Transverse colon (tissue), 4 donors: ENCODE measurements around a stretch of chr1.

DNA sequence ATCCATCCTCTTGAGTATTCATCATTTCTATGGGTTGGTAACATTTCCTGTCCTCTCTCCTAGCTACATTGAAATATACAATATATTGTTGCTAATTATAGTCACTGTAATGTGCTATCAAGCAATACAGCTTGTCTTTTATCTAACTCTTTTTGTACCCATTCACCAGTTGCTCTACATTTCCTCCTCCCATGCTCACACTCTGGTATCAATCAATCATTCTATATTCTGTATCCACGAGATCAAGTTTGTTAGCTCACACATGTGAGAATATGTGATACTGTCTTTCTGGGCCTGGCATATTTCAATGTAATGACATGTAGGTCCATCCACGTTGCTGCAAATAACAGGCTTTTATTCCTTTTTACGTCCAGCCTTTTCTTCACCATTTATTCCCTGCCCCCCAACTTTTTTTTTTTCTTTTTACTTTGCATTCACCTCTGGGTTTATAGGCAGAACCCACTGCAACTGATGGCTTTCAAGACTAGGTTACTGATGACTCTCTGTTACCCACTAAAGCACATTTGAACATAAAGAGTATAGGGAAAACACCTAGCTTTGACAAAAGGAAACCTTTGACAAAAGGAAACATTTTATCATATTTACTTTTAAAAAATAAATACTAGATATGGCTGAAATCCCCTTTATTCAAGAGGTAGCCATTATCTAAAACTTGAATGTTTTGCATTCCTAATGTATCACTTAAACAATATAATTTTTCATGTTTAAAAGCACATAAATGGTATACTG lies 32.1 kb downstream of the C1orf146 start:
- PRO-cap, result no peak
- RAMPAGE, long total RNA, 4 experiments, result no peak in any of the 4 experiments

DNA sequence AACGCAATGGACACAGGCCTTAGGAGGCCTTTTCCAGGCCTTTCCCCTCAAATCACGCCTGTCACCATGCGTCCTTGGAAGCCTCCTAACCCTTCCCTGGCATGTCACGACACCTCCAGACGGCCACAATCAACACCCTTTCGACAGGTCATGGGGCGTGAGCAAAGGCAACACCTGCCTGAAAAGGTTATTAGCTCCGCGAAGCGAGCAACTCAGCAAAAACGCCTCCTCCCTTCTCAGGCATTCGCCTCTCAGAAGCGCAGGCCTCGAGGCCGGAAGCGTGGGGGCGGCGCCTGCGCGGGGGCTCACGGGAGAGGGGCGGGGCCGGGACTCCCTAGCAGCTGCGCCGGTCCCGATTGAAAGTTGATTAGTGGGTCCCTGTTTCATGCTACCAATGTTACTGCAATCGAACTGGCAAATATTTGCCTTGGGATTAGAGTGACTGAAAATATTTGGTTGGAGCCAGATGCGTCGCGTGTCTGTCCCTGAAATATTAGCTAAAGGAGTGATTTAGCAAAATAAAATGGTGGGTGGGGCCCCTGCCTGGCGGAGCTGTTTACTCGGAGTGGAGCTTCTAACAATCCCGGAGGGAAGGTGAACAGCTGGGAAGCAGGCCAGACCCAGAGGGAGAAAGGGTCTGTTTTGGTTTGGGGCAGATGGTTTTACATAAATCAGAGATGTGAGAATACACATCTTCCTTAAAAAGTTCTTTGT lies 44.9 kb downstream of the GFI1 start:
- PRO-cap, result bidirectional peak, plus-strand start at position 308 of the sequence, minus-strand start at position 253 of the sequence
- RAMPAGE, long total RNA, 4 experiments, result no peak in any of the 4 experiments

- PRO-cap, result no peak
- RAMPAGE, long total RNA, 4 experiments, result no peak in any of the 4 experiments
These were observed 1.2 kb downstream of the GFI1 start for GRCh38 chr1:92485612-92485784.

DNA sequence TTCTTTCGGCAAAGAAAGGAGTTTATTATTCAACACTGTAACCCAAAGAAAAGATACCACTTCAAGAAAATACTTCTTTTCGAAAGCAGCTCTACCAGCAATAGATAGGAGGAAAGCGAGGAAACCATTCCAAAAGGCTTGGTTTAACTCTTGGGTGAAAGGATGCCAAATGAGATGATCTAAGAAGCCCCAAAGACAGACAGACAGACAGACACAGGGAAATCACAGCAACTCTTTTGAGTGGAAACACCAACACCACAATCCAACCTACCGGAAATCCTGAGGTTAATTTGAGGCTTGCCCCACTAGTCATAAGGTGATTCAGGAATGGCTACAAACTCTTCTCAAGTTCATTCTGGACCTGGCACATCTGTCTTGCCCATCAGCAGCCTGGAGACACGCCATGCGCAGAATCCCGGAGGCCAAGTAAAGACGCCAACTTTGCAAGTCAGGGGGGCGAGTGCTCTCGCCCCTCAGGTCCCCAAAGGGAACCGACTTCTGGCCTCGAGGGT lies 869 bp downstream of the EVI5 start:
- PRO-cap, result no peak
- RAMPAGE, long total RNA, 4 experiments, result no peak in any of the 4 experiments

GRCh38 chr1:92960208-92960998 lies 859 bp downstream of the DIPK1A start:
- PRO-cap, result bidirectional peak, plus-strand start at chr1:92960564, minus-strand start at chr1:92960464
- RAMPAGE, long total RNA, 4 experiments, result no peak in any of the 4 experiments

GRCh38 chr1:93277468-93277667 lies 68.3 kb upstream of the DR1 start:
- PRO-cap, result no peak
- RAMPAGE, long total RNA, 4 experiments, result no peak in any of the 4 experiments

DNA sequence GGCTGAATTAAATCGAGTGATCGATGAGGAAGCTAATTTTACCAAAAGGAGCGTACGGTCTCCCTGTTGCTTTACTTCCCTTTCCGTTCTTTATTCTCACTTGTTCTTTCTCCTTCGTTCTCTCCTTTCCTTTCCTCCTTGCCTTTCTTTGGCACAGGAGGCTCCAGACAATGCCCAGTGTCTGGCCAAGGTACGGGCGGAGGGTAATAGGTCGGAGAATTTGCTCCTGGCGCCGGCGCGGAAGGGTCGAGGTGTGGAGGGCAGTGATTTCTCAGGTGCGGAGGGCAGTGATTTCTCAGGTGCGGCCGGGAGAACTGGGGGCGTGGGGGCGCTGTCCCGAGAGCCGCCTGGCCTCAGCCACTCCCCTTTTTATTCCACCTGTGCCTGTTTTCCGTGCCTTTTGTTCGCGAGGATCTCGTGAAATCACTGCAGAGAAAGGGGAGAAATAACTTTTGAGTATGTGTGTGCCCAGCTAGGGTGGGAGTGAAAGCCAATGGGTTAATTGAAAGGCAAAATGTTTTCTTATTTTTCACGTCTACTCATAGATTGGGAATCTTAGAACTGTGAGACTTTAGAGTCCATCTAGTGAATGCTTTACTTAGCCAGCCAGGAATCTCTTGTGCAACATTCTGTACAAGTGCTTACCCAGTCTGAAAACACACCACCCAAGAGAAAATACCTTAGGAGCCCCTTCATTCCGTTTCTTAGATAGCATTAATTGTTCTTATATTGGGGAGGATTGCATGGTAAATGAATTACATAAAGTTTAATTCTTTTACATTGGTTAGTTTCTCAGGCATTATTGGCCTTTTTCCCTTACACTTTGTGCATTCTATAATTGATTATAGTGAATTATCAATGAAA lies 1.3 kb downstream of the FNBP1L start:
- PRO-cap, result bidirectional peak, plus-strand start at position 396 of the sequence, minus-strand start at position 316 of the sequence
- RAMPAGE, long total RNA, 4 experiments, result no peak in any of the 4 experiments

- PRO-cap, result no peak
- RAMPAGE, long total RNA, 4 experiments, result start-site peak on the plus strand in 1 of 4 experiments, at chr1:93488798-93488908 at its widest, 9 reads per replicate
These were observed 40.7 kb downstream of the FNBP1L start for GRCh38 chr1:93488527-93489078.

DNA sequence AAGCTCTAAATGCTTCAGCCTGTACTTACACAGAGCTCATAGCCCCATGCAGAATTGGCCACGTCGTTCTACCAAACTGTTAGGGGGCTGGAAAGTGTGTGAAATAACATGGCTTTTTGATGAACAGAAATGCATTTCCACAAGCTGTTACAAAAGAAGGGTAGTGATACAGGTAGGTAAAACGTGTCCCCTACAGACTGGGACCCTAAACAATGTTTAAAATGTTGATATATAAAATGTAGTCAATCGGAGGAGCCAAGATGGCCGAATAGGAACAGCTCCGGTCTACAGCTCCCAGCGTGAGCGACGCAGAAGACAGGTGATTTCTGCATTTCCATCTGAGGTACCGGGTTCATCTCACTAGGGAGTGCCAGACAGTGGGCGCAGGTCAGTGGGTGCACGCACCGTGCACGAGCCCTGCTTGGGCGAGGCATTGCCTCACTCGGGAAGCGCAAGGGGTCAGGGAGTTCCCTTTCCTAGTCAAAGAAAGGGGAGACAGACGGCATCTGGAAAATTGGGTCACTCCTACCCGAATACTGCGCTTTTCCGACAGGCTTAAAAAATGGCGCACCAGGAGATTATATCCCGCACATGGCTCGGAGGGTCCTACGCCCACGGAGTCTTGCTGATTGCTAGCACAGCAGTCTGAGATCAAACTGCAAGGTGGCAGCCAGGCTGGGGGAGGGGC lies 61.6 kb downstream of the FNBP1L start:
- PRO-cap, result no peak
- RAMPAGE, long total RNA, 4 experiments, result start-site peak on the plus strand in 1 of 4 experiments, centred at position 352 of the sequence, 13 reads per replicate

DNA sequence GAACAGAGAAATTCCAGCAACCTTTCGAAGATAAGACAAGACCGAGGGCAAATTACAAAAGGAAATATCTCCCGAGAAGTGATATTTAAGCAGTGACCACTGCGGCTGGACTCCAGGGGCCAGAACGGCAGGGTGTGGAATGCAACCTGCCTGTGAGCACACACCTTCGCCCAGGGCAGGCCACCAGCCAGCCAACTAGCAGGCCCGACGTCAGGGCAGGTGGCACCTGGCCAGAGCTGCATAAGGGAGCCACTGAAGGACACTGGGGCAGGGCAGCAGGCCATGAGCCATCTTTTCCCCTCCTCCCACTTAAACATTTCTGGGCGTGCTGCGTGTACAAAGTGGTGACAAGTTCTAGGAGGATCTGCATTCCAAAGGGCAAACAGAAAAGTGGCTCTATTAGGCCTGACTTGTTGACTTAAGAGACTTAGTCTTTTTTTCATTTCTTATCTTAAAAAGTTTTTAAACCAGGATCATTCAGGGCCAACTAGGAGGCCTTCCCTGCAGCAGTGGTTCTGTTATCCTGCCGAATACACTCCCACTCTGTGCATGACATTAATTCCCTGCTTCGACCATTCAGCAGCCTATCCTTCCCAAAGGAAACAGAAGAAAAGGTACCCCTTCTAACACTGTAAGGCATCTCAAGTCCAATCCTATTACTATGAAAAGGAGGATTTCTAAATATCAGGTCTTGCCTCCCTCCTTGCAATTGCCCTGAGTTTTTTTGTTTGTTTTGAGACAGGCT lies 96.4 kb downstream of the BCAR3 start:
- PRO-cap, result bidirectional peak, plus-strand start at position 347 of the sequence, minus-strand start at position 126 of the sequence
- RAMPAGE, long total RNA, 4 experiments, result start-site peak on the minus strand in 2 of 4 experiments, centred at positions 105 to 118 of the sequence, 24 to 49 reads per replicate

GRCh38 chr1:93612151-93612840 lies 69.3 kb downstream of the BCAR3 start:
- PRO-cap, result no peak
- RAMPAGE, long total RNA, 4 experiments, result no peak in any of the 4 experiments

GRCh38 chr1:93624038-93624402 lies 57.6 kb downstream of the BCAR3 start:
- PRO-cap, result no peak
- RAMPAGE, long total RNA, 4 experiments, result no peak in any of the 4 experiments

DNA sequence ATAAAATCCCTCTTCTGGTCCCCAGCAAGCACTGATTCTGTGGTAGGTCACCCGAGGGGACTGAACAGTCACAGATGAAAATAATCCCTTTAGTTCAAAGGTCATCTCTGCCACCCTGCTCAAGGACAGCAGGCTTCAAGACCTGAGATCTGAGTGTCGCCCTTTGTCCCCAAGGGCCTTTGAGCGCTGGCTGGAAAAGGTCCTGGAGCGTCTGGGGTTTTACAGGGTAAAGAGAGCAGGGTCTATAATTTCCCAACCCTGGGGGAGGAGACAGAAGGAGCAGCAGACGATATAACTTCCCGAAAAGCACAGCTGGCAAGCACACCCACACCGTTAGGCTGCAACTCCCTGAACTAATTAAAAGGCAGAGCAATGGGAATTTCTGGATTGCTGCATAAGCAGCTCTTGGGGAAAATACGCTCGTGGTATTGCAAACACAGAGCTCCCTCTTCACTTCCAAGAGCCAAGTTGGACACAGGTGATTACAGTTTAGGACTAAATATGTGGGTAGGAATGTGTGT lies 87.3 kb upstream of the BCAR3 start:
- PRO-cap, result no peak
- RAMPAGE, long total RNA, 4 experiments, result no peak in any of the 4 experiments

DNA sequence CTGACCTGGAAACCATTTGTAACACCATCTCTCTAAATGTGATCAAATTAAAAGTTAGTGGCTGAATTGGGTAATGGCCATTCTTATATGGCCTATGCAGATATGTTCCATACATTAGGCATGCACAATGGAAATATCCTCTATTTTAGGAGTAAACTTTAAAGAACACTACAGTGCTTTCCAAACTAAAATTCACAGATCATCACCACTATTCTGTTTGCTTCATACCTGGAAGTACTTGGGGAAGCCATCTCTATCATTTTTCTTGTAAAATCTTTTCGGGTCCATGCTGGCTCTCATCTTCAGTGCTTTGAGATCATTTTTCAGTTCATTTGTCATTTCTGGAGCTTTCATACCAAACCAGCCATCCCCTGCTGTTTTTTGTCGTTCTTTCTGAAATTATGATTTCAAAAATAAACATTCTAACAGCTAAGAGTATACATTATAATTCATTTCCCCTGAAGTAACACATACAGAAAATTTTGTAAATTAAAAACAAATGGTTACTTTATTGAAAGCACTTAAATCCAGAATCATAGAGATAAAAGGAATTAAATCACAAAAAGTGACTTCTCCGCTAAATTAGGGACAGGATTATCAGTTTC lies 7.1 kb downstream of the DNTTIP2 start:
- PRO-cap, result no peak
- RAMPAGE, long total RNA, 4 experiments, result no peak in any of the 4 experiments

GRCh38 chr1:93908582-93909131 lies 573 bp downstream of the GCLM start:
- PRO-cap, result bidirectional peak, plus-strand start at chr1:93908898, minus-strand start at chr1:93908888
- RAMPAGE, long total RNA, 4 experiments, result start-site peak on the minus strand in 1 of 4 experiments, at chr1:93908629-93909565 at its widest, 9 reads per replicate

DNA sequence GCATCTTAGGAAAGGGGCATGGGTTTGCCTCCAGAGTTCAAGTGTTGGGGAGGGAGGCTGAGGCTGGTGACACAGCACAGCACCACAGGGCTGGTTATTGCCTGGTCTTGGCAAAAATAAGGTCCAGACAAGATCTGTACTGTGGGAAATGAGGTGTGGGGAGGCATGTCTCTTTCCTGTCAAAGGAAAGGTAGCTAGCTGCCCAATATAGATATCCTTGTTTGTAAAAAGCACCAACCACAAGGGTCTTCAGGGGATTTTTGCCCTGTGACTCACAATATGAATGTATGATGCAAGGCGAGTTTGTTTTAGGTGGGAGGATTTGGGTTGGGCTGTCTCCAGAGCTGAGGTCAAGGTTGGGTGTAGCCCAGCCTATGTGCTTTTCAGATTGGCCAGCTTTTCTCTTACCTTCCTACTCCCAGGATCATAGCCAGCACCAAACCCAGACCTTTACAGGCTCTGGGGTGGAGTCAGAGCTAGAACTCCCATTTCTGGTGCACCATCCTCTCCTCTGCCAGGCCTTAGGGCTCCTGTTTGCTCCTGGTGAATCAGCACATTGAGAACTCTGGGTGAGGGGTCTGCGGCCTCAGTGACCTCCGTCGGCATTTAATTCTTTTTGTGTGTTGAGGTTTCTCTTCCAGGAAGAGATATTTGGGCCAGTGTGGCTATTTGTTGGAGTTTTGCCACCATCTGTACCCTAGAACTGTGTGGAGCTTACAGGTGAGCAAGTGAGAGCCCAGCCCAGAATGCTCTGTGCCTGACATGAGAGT lies 55.5 kb upstream of the GCLM start:
- PRO-cap, result no peak
- RAMPAGE, long total RNA, 4 experiments, result no peak in any of the 4 experiments

GRCh38 chr1:94048204-94049226 lies 72.4 kb downstream of the ABCA4 start:
- PRO-cap, result bidirectional peak, plus-strand start at chr1:94048718, minus-strand start at chr1:94048470
- RAMPAGE, long total RNA, 4 experiments, result no peak in any of the 4 experiments

DNA sequence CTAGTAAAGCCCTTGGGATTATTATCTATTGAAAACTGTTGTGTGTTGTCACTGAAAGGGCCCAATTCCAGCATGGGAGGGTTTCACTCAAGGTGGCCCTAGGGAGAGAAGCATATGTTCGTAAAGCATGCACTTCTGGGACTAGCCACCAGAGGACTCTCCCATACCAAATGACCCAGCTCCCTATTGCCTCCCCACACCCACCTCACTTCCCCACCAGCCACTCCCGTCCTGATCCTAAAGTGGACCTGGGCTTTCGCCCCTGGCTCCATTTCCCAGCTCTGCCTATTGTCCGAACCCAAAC lies 59.5 kb downstream of the ABCA4 start:
- PRO-cap, result no peak
- RAMPAGE, long total RNA, 4 experiments, result no peak in any of the 4 experiments

DNA sequence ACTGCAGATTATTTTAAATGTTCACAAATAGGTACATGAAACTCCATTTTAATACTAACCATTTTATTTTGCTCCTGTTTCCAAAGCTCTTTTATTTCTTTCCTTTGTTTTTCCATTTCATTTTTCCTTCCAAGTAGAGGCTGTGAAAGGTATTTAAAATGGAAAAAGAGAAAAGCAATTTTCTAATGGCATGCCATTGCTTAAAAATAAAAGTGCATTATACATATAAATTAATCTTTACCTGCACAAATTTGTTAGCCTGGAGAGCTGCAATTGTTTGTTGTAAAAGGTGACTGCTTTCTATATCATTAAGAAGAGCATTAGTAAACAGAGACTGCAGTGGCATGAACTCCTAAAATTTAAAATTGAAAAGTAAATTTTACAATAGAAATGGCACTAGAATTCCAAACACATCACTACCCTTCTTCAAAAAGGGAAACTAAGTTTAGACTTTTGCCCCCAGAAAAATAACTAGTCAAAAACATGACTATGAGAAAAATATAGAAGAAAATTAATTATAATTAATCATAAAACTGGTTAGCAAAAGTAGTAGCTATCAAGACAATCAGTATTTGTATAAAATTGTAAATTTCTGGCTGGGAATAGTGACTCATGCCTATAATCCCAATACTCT lies 34.4 kb downstream of the ARHGAP29 start:
- PRO-cap, result no peak
- RAMPAGE, long total RNA, 4 experiments, result no peak in any of the 4 experiments

GRCh38 chr1:94478767-94479499 lies 60.7 kb downstream of the ABCD3 start:
- PRO-cap, result no peak
- RAMPAGE, long total RNA, 4 experiments, result no peak in any of the 4 experiments